Neural progenitor cell (in vitro differentiated cells): ENCODE measurements around the genes IL17C, CYBA and SNAI3.

- RAMPAGE, long total RNA: no peak
Observed at GRCh38 chr16:87790476-87791175, 24.8 kb upstream of the KLHDC4 start.

- RAMPAGE, long total RNA: no peak
Observed at GRCh38 chr16:87828105-87829078, 40.9 kb downstream of the SLC7A5 start.

- RAMPAGE, long total RNA: no peak
Observed at GRCh38 chr16:87840467-87841471, 28.5 kb downstream of the SLC7A5 start.

DNA sequence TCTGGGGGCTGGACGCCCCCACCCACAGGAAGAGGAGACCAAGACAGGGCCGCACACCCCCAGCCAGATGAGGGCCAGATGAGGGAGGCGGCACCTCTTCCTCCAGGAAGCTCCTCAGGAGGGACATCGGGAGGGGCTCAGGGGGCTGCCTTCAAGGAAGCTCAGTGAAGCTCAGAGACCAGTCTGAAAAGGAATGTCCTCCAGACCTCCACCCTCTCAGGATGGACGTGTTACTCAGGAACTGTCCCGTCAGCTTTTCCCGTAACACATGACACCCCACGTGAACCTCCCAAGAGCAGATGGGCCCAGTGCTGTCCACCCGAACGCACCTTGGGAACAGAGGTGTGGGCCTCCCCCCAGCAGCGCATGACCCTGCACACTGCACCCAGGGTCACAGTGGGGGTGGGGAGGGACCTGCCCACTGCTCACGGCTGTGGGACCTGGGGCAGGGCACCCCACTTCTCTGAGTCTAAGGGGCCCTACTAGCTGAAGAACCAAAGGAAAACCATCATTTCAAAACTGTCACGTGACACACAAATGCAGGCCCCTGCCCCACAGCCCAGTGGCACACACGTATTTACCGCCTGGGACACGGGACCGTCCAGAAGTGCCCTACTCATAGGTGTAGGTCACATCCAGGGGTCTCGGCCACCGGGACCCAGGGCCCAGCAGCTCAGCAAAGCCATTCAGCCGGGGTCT lies 21.8 kb downstream of the SLC7A5 start:
- RAMPAGE, long total RNA: no peak

DNA sequence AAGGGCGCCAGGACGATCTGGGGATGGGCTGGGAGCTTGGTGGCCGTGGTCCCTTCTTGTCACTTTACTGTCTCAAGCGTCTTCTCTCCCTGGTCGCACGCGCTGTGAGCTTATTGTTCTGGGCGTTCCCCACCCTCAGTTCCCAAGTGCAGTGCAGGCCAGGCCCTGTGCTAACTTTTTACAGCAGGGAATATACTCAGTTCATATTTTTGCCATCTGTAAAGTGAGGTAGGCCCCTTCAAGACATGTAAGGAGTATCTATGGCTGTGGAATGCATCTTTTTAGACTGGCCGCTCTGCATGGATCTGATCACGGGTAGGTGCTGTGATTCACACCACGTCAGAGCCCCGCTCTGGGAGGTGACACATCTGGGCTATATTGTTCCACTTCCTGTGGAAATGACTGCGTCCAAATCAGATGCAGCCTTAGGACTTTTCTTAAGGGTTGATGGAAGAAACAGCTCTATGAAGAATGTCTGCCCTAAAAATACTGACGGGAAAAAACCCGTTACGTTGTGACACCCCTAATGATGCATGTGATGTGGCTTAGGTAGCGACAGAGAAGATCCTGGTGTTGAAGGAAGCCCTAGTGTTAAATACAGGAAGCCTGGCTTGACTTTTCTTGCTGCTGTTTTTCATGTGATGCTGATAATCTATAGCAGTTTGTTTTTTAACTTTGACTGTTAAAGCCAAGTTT lies 12.1 kb downstream of the BANP start:
- RAMPAGE, long total RNA: no peak

GRCh38 chr16:87986480-87986794 lies 35.2 kb downstream of the BANP start:
- RAMPAGE, long total RNA: no peak

- RAMPAGE, long total RNA: no peak
Observed at GRCh38 chr16:88118653-88119820, 167.8 kb downstream of the BANP start.

GRCh38 chr16:88298188-88298660 lies 84.5 kb upstream of the ZNF469 start:
- RAMPAGE, long total RNA: no peak

DNA sequence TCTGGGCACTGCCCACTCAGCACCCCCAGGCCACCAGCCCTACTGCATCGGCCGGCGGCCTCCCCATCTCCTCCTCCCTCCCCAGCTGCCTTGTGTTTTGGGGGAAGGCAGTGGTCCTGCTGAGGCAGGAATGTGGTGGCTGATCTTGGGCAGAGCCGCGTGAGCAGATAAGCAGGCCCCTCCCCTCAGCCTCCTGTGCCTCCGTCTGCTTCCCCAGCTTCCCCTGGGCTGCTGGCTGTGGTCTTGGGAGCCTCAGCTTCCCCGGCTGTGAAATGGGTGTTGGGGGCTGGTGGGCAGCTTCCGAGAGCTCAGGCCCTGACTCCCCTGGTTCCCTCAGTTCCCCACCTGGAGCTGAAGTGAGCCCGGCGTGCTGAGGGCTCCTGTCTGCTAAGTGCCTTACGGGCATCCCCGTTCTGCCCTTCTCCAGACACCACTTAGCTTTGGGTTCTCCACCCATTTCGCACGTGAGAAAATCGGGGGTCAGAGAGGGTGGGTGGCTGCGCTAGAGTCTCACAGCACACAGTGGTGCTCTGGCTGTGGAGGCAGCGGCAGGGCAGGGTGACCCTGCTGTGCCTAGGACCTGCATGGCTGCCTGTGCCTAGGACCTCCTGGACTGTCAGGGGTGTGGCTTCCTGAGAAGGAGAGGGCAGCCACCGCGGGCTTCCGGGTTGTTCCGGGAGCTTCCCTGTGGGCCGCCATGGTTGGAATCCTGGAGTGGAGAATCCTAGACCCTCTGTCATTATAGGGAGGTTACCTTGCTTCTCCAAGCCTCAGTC lies 9.1 kb downstream of the ZFPM1 start:
- RAMPAGE, long total RNA: no peak

GRCh38 chr16:88473826-88474609 lies 20.9 kb downstream of the ZFPM1 start:
- RAMPAGE, long total RNA: no peak

DNA sequence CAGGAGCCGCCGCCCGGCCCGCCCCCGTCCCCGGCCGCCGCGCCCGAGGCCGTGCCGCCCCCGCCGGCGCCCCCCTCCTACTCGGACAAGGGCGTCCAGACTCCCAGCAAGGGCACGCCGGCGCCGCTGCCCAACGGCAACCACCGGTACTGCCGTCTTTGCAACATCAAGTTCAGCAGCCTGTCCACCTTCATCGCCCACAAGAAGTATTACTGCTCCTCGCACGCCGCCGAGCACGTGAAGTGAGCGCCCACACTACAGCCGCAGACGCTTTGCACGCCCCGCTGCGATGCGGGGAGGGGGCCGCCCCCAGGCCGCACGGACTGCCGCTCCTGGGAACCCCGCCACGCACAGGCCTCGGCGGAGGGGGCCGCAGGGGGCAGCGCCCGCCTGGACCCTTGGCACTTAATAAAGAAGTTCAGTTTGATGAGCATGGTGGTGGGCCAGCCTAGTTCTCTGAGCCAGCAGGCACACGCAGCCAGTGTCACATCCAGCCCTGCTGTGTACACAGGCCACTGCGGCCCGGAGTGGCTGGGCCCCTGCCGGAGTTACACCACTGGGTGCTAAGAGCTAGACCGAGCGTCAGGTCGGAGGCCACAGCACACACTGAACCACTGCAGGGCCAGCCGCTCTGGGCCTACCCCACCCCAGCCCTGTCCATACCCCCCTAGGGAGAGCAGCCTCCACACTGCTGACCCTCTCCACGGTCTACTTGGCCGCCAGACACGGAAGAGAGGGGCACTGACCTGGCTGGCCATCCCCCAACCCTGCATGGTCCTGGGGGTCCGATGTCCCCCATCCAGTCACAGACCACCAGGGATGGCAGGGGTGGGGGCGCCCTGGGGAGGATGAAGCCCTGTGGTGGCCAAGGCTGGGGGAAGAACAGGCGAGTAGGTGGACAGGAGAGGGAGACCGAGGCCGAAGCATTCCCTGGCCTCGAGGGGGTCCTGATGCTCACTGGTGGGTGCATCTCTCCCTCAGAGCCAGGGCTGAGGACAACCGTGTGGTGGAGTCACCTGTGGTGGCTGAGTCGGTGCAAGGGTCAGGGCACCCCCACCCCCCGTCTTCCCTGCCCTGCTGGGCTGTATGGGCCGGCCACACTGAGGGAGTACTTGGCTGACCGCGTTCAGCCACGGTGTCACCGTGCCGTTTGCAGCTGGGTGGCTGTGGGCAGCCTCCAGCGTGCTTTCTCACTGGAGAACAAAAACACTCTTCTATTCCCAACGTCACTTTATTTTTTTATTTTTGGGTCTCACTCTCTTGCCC lies 35.0 kb upstream of the ZC3H18 start:
- RAMPAGE, long total RNA: no peak

DNA sequence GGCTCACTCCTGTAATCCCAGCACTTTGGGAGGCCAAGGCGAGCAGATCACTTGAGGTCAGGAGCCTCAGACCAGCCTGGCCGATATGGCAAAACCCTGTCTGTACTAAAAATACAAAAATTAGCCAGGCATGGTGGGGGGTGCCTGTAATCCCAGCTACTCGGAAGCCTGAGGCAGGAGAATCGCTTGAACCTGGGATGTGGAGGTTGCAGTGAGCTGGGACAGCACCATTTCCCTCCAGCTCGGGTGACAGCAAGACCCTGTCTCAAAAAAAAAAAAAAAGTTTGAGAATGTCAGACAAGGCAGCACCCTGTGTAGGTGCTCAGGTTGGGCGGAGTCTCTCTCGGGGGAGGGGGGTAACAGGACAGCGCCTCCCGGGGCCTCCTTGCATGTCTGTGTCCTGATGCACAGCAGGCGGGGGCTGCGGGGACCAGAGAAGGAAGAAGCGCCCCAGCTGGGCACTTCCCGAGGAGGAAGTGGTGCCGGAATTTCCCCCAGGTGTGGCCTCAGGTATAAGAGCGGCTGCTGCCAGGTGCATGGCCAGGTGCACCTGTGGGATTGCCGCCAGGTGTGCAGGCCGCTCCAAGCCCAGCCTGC lies at the start of gene IL17C:
Gene IL17C (plus strand): TSS at position 543 of the 597 bp plus-strand sequence.
- RAMPAGE, long total RNA: no peak

DNA sequence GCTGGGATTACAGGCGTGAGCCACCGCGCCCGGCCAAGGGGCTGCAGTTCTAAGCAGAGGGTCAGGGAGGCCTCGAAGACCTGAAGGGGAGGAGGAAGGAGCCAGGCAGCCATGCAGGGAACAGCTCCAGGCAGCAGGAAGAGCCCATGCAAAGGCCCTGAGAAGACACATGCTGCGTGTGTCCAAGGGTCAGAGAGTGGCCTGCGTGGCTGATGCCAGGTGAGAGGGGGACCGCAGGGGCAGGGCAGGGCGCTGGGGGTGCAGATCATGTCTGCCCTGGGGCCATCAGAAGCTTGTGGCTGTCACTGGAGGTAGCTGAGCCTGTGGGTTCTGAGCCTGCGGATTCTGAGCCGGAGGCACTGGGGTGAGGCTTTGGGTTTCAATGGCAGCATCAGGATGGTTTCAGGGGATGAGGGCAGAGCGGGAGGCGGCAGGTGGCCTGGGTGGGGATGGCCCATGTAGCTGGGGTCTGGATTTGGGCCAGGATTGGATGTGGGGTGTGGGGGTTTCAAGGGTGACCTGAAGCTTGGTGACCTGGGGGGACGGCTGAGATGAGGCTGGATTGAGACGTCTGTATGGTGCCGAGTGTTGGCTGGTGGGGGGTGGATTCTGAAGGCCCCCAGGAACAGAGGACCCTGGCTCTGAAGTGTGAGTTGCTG lies 3.7 kb downstream of the IL17C start:
- RAMPAGE, long total RNA: no peak

DNA sequence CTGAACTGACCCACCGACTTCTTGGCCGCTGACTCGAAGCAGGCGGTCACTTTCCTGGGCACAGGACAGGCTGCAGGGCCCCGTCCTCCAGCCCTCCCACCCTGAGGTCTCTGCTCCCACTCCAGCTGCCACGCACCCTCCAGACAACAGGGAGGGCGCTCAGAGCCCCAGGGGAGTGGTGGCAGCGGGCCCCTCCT lies 1.0 kb downstream of the CYBA start:
- RAMPAGE, long total RNA: no peak

GRCh38 chr16:88650771-88651942 lies at the start of gene CYBA:
Gene CYBA, minus strand, starts transcription at chr16:88651053.
- RAMPAGE, long total RNA: no peak

DNA sequence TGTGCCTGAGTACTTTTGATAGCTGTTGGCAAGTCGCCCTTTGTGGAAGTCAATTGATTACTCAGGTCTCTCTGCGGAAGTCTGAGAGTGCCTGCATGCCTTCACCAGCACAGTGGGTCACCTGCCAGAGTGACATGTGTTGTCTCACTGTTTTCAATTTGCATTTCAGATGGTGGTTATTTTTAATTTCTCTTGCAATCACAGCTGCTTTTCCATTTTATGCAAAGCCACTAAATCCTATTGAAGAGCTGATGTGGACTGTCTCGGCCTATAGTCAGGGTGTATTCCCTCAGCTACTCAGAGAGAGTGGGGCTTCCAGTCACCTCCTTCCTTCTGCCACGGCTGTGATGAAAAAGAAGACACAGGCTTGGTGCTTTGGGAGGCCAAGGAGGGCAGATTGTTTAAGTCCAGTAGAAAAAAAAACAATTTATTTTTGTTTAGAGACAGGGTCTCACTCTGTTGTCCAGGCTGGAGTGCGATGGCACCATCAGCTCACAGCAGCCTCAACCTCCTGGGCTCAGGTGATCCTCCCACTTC lies 2.5 kb upstream of the MVD start:
- RAMPAGE, long total RNA: no peak

DNA sequence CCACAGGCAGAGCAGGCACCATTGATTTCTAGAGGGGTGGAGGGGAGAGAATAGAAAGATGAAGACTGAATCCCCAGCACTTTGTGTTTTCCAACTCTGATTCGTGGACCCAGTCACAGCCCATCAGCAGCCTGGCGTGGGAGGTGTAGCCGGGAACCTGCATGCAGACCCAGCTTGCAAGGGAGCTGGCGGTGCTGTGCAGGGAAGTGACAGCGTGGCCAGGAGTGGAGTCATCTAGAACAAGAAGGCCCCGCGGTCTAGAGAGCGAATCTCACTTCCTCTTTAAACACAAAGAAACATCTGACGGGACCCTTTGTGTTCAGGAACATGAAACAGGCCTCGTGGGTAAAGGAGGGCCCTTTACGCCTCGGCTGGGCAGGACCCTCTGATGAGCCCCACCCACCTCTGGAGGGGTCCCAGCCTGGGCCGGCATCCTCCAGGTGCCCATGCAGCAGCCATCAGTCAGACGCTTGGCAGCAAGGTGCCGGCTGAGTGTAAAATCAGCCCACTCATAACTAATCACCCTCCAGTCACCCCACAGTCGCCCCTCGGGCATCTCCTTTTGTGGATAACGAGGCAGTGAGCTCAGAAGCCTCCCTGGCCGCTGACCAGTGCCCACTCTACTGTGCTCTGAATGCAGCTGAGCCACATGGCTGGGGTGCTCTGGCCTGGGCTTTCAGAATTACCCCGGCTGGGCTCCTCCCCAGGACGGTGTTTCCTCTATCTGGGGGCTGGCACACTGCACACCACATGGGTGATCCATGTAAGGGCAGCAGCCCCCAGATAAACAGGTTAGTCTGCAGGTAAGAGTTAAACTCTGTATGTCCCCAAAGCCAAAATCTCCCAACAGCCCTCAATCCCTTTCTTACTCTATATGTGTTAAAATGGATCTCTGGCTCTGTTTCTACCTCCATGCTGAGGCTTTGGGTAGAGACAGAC lies 4.4 kb downstream of the SNAI3 start:
- RAMPAGE, long total RNA: no peak

- RAMPAGE, long total RNA: no peak
Observed at GRCh38 chr16:88685801-88686964, at the start of gene SNAI3. Gene SNAI3, minus strand, starts transcription at chr16:88686507.

GRCh38 chr16:88744829-88745507 lies 38.7 kb downstream of the CTU2 start:
- RAMPAGE, long total RNA: no peak

GRCh38 chr16:88804455-88805079 lies 978 bp downstream of the CDT1 start:
- RAMPAGE, long total RNA: no peak